Lung (tissue), 4 donors: ENCODE measurements around a stretch of chr20.

- PRO-cap = no peak
- RAMPAGE, long total RNA = no peak
- RRBS = no CpG with 5 or more reads among the region's 13 CpGs
Observed at GRCh38 chr20:46118484-46118916, 386 bp downstream of the CD40 start.

DNA sequence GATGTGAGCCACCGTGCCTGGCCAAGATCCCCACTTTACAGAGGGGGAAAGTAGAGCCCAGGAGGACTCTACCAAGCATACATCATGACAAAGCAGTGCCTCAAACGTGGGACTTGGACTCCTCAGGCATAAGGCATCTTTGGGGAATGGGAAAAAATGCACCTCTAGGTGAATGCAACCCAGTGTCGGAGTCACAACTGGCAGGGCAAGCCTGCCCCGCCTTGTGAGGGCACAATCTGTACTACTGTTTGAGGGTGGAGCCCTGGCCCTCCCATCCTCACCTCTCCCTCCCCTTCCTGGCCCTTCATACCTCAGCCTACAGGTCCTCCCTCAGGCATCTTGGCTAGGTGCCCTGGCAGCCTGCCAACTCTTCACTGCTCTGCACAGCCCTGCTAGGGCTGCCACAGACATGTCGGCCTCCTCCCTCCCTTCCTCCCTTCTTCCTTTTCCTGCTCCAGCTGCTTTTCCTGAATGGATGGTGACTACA lies 53.0 kb downstream of the CDH22 start:
- PRO-cap = no peak
- RAMPAGE, long total RNA = no peak
- RRBS = no CpG with 5 or more reads among the region's 5 CpGs

GRCh38 chr20:46376123-46377166 lies 12.2 kb upstream of the SLC35C2 start:
- PRO-cap = no peak
- RAMPAGE, long total RNA = no peak
- RRBS = no CpG with 5 or more reads among the region's 8 CpGs

DNA sequence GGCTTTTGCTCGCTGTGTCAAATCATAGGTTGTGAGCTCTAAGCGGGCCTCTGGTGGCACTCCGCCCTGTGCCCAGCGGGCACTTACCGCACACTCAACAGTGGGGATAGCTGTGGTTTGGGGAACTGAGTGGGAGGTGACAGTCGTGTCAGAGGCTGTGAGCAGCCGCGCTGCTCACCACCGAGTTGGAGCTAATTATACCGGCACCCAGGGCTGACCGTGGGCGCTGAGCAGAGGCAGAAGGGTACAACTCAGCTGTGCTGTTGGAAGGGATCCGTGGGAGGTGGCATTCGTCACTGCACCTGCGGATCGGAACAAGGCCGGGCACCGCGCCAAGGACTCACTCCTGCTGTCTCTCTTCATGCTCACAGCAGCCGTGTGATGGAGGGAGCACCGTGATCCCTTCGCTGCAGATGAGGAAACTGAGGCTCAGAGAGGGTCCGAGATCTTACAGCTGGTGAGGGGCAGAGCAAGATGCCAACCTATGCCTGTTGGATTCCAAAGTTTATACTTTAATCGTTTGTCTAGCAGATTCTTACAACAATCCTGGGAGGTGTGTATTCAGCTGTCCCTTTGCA lies 611 bp upstream of the ELMO2 start:
- PRO-cap = no peak
- RAMPAGE, long total RNA = no peak
- RRBS = 0% methylated on average over 7 of the region's 24 CpGs

DNA sequence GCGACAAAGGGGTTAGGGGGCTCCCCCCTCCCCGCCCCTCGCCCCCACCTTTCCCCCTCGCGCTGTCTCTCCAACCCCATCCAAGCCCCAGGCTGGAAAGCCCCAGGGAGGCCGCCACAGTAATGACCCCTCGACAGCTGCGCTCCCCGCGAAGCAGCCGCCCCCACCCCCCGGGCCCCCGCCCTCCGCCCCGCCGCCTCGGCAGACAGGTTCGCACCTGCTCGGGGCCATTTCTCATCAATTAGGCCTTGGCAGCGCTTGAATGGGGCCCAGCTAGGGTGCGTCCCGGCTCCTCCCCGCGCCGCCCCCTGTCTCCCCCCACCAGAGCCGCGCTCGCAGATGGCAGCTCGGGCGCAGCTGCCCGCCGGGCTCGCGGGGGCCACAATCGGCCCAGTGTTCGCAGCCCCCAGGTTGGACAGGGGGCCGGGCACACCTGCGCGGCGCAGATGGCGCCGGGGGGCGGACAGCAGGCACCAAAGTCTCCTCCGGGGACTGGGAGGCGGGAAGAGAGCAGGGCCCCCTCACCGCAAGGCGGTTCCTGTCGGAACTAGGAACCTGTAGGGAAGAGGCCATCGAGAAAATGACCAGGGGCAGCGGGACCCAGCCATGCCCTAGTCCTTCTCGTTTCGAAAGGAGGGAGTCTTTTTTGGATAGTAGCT lies 83.3 kb upstream of the EYA2 start:
- PRO-cap = no peak
- RAMPAGE, long total RNA = no peak
- RRBS = 3% methylated on average over 22 of the region's 52 CpGs

DNA sequence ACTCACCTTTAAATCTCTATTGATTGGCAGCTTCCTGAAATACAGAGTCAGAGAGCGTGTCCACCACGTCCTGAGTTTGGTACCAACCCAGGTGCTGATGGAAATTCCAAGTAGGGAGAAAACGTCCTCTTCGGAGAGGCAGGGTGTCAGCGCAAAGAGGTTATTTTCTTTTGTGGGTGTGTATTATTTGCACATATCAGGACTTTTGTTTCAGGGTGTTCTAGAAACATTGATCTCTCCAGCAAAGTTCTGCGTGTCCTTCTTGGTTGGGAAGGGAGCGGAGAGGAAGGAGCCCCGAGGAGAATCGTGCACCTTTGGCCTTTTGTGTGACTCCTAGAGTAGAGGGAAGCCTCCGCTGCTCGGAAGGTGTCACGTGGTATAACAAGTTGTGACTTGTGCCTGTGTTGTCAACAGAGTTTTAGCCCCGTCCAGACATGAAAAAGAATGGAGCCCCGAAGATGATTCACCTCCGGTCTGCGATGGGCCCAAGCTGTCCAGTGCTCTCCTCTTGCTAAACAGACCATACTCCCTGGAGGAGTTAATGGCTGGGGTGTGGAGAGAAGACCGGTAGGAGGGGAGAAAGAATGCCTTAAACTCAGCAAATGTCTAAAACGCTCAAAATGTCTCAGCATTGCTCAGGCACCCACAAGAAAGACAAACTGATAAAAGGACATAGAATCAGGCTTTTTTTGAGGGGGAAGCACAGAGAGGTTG lies 6.9 kb downstream of the EYA2 start:
- PRO-cap = no peak
- RAMPAGE, long total RNA = no peak
- RRBS = no CpG with 5 or more reads among the region's 18 CpGs

DNA sequence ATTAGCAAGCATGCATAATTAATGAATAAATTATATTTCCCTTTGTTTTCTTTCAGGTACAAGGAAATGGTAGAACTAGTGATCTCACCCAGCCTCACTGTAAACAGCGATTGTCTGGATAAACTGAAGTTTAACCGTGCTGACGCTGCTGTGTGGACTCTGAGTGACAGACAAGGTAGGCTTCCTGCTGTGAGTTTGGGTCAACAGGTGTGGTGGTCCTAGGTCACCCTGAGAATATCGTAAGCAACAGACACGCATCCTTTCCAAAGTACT lies 95.2 kb downstream of the EYA2 start:
- PRO-cap = no peak
- RAMPAGE, long total RNA = no peak
- RRBS = no CpG with 5 or more reads among the region's 5 CpGs

DNA sequence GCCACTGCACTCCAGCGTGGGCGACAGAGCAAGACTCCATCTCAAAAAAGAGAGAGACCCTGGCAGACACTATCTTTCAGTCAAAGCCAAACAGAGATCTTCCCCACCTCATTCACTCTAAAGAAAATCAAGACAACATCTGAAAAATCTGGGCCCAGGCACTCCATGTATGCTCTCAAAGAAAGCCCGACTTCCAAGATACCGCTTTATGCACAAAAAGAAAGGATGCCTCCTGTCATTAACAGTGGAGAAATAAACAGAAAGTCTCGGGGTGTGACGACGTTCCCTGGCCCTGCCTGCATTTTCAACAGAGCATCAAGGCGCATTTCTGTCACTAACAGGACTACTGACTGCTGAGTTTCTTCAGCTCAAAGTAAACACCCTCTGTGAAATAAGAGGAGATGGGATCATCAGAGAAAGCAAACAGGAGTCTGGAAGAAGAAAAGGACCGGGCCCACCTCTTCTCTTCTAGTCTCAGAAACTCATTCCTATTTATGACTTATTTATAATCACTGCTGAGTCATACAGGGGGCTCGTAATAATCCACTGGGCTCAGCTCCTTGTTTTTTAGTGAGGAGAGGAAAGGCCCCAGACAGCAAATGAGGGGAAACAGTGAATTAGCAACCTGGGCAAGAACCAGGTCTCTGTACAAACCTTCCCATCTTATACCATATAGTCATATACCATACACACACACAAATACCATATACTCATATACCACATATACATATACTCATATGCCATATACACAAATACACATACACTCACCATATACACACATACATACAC lies 99.7 kb downstream of the ZMYND8 start:
- PRO-cap = no peak
- RAMPAGE, long total RNA = no peak
- RRBS = no CpG with 5 or more reads among the region's 10 CpGs

- PRO-cap = no peak
- RAMPAGE, long total RNA = no peak
- RRBS = no CpG with 5 or more reads among the region's 4 CpGs
Observed at GRCh38 chr20:47610373-47610811, 108.7 kb downstream of the NCOA3 start.

DNA sequence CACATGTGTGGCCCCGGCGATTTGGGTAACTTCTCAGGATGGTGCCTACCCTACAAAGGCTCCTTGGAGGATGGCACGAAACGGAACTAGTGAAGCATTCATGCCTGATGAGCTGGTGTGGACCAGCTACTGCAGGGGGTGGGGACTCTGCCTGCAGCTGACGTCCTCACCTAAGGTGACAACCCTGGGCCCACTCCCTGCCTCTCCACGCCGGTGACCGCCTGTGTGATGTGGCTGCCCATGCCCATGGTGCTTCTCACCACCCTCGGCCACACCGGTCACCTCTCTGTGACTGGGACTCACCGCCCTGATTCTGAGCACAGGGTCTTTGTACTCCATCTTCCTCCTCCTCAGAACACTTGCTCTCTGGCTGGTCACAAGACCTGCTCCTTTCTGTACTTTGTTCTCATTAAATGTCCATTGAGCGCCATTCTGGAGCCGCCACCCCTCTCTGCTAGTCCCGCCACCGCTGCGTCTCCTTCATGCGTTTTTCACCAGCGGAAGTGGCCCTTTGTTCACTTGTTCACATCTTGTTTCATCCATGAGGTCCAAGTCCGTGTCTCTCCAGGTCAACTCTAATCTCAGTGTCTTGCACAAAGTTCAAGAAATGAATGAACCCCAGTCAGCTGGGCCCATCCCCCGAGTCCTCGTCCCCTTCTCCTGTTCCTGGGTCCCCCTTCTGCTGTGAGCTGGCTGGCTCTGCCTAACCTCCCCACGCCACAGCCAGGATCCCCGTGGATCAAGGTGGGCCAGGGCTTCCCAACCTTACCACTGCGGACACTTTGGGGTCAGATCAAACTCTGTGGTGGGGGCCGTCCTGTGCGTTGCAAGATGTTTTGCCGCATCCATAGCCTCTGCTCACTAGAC lies 116.5 kb downstream of the SULF2 start:
- PRO-cap = no peak
- RAMPAGE, long total RNA = no peak
- RRBS = 95% methylated on average over 5 of the region's 27 CpGs

DNA sequence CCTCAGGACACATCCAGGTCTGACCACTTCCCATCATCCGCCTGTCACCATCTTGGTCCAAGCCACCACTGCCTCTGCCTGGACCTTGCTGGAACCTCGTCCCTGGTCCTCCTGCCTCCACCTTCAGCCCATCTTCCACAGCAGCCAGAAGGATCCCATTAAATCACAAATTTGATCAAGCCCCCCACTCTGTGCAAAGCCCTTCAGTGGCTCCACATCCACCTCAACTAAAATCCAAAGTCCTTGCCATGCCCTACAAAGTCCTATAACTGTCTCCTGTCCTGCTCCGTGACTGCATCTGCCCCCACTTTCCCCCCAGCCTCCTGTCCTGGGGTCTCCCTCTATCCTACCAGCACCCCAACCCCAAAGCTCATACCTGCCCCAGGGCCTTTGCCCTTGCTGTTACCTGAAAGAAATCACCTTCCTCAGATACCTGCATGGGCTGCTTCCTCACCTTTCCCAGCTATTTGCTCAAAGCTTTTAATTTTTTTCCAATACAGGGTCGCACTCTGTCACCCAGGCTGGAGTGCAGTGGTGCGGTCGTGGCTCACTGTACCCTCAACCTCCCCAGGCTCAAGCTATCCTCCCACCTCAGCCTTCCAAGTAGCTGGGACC lies 70.7 kb downstream of the SULF2 start:
- PRO-cap = no peak
- RAMPAGE, long total RNA = no peak
- RRBS = no CpG with 5 or more reads among the region's 6 CpGs

- PRO-cap = no peak
- RAMPAGE, long total RNA = no peak
- RRBS = no CpG with 5 or more reads among the region's 12 CpGs
Observed at GRCh38 chr20:47735530-47736176, 49.6 kb downstream of the SULF2 start.

- PRO-cap = no peak
- RAMPAGE, long total RNA = no peak
- RRBS = no CpG with 5 or more reads among the region's 15 CpGs
Observed at GRCh38 chr20:47741854-47742540, 43.3 kb downstream of the SULF2 start.

GRCh38 chr20:47795197-47795818 lies 10.0 kb upstream of the SULF2 start:
- PRO-cap = no peak
- RAMPAGE, long total RNA = no peak
- RRBS = no CpG with 5 or more reads among the region's 17 CpGs

DNA sequence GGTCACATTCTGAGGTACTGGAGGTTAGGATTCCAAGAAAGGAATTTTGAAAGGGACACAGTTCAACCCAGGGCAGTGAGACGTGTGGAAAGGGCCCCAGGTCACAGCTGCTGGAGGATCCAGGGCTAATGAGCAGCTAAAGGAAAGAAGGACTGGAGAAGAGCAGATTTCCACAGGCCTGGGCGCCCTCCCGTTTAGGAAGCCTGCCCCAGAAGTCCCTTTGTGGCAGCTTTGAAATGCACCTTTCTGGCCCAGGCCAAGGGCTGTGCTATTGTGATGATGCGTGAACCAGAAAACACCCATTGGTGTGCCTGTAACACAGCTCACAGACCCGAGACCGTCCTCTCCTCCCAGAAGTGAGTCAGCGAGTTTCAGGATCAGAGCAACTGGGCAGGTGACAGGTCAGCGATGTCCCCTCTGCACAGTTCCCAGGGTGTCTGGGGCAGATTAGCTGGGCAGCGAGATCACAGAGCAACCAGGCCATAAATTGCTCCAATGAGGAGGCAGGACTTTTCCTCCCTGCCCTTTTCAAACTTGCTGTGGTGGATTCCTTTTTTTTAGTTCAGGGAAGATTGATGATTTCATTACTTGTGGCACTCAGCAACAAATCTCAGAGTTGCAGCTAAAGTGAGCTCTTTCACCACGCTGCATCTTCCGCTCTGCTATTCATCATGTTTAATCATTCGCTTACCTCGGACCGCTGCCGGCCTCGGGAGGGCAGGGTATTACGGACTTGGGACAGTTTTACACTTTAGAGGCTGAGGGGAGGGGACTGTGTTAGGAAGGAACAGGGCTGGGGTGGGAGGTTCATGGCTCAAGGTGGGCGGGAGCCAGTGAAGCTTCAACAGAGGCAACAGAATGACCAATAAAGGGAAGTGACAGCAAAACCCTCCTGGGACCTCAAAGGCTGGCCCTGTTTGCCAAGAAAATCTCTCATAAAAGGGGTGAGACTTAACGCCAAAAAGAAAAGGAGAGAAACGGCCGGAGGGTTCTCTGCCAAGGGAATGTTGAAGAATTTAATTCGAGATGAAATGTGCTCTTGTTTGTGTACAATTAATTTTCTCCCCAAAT lies 72.1 kb upstream of the SULF2 start:
- PRO-cap = no peak
- RAMPAGE, long total RNA = no peak
- RRBS = no CpG with 5 or more reads among the region's 22 CpGs

DNA sequence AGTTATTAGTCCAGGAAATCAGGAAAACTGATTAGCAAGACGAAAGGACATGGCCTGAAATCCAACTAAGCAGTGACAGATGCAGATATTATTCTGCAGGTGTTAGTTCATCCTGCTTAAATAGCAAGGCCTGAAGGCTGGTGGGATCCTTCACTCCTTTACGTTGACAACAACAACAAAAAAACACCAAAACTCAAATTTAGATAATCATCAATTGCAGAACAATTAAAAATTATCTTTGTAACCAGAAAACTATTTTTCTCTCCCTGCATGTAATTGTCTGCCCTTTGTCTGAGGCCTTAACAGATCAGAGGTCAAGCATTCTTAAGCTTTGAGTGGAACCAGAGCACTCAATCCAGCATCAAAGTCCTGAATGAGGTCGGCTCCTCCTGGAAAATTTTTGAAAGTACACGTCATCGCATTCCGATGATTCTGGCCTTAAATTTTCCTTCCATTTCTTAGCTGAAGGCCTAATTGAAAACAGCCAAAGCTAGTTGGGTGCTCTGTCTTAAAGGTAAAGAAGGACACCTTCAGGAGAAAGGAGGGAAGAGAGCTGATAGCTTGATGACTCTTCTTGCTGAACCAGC lies 510.1 kb upstream of the SULF2 start:
- PRO-cap = no peak
- RAMPAGE, long total RNA = no peak
- RRBS = no CpG with 5 or more reads among the region's 6 CpGs

DNA sequence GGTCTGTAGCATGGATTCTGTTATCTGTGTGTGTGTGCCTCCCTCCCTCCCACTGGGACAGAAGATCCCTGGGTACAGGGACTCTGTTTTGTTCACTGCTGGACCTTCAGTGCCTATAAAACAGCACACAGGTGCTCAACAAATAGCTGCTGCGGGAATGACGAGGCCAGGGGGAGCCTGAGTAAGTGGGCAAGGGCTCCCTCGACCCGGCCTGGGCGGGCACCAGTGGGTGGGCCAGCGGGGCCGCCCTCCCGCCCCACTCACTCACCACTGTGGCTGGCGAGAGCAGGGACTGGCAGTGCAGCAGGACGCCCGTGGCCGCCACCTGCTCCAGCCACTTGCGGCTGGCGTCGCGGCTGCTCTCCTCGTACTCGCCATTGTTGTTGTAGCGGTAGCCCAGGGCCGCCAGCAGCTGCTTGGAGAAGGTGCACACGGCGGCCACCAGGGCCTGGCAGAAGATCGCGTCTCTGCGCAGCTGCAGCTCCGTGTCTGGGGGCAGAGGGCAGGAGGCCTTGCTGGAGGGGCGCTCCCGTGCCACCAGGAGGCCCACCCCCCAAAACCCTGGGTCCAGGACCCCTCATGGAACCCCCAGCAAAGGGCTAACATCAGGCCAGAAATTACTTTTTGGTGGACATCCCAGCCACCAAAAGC lies 191.5 kb downstream of the PREX1 start:
- PRO-cap = no peak
- RAMPAGE, long total RNA = no peak
- RRBS = no CpG with 5 or more reads among the region's 28 CpGs

DNA sequence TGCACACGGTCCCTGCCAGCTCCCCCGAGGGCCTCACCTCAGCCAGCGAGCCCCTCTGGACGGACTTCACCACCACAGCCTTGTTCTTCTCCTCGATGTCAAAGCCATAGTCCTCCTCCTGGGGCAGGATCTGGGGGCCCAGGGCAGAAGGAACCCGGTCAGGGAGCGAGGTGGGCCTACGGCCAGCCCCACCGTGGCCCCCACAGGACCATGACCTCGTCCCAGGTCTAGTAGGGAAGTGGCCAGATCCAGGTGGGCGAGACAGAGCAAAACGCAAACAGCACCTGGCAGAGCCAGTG lies 169.8 kb downstream of the PREX1 start:
- PRO-cap = no peak
- RAMPAGE, long total RNA = no peak
- RRBS = no CpG with 5 or more reads among the region's 12 CpGs

GRCh38 chr20:48702141-48702711 lies 125.6 kb downstream of the PREX1 start:
- PRO-cap = no peak
- RAMPAGE, long total RNA = no peak
- RRBS = no CpG with 5 or more reads among the region's 6 CpGs

GRCh38 chr20:48706813-48707479 lies 120.9 kb downstream of the PREX1 start:
- PRO-cap = no peak
- RAMPAGE, long total RNA = no peak
- RRBS = no CpG with 5 or more reads among the region's 11 CpGs